ENCODE measurements around the gene C1QTNF9.

DNA sequence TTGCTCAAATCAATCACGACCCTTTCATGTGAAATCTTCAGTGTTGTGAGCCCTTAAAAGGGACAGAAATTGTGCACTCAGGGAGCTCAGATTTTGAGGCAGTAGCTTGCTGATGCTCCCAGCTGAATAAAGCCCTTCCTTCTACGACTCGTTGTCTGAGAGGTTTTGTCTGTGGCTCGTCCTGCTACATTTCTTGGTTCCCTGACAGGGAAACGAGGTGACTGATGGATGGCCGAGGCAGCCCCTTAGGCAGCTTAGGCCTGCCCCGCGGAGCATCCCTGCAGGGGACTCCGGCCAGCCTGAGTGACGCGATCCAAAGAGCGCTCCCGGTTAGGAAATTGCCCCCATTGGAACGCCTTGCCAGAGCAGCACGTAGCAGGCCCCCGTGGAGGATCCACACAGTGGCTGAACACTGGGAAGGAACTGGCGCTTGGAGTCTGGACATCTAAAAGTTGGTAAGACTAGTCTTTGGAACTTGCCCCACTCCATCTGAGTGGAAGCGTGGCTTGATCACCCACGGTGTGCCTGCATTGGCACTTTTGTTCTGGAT is 296.9 kb upstream of the SGCG start:
- PRO-cap, result no peak

GRCh38 chr13:23159518-23160667 is 20.9 kb upstream of the SGCG start:
- PRO-cap, result no peak

DNA sequence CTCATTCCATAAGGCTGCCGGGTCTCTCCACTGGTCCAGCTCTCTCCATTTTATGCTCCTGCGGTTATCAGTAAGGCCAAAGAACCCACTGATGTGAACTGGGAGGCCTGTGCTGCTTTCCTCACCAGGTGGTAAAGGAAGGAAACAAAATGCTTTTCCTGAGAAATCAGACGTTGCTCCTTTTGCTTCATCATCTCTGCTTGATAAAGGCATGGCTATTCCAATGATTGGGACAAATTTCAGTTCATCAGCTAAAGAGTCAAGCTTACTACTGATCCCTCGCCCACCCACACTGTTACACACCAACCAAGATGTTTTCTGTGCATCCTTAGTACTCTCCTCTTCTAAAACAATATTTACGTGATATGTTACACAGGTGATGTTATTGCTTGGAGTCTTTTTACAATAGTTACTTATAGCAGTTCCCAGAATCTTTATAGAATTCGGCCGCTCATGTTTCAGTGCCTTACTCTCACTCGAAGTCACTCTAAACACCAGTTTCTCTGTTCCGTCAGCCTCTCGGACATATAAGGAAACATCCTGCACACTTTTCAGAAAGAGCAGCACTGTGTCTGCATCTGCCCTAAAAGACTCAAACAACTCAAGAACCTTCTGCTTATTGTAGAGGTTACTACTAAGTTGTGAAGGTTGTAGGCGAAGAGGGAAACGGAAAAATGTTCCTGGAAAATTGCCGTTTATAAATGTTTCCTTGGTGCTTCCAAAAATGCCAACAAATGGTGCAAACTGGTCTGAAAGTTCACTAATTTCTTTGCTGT is 78.2 kb downstream of the SACS start:
- PRO-cap, result no peak

- PRO-cap, result no peak
Observed at GRCh38 chr13:23466132-23467018, 32.9 kb upstream of the SACS start.

DNA sequence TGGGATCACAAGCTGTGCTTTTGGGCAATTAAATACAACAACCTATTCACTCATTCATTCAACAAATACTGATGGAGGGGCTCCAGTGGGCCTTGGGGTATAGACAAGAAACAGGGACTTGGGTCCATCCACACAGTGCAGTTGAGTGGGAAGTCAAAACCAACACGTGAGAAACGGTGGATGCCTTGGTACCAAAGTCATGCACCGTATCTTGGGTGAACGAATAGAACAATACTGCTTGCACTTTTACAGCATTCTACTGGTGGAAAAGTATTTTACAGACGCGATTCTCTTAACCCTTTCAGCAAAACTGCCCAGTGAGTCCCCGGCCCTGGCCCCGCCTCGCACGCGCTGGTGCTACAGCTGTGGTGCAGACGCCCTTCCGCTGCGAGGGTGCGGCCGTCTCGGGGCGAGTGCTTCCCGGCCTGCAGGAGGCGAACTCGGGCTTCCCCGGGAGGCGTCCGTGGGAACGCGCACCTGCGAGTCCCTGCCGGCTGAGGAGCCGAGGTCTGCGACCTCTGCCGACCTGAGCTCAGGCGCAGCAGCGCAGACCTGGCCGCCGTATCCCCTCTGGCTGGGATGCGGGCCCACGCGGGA is 8.3 kb downstream of the TNFRSF19 start:
- PRO-cap, result no peak

DNA sequence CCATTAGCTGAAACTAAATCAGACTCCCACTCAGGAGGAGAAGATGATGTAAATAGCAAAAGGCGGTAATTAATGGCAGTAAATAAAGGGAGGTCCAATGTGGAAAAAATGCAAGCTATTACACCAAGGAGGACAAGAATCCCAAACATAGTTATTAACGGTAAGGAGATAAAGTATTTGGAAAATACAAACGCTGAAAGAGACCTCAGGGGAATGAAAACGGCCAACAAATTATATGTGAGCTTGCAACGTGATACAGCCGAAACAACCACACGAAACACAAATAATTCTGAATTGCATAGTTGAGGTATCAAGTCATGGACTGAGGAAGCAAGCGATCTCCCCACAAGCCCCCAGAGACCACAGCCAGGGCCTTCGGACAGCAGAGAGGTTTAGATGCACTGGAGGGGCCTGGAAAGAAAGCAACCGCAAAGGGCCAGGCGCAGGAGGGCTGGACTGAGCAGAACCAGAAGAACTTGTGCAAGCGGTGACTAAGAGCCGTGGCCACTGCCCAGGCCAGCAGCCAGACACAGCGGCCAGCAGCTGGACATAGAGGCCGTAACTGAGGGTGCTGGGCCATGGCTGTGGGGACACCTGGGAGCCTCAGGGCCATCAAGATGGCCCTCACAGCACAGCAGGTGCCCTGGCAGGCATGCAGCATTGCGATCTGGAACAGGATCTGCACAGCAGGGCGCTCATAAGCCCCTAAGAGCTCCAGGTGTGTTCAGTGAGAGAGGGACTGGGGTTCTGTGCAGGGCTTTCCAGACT is 131.4 kb downstream of the TNFRSF19 start:
- PRO-cap, result no peak

DNA sequence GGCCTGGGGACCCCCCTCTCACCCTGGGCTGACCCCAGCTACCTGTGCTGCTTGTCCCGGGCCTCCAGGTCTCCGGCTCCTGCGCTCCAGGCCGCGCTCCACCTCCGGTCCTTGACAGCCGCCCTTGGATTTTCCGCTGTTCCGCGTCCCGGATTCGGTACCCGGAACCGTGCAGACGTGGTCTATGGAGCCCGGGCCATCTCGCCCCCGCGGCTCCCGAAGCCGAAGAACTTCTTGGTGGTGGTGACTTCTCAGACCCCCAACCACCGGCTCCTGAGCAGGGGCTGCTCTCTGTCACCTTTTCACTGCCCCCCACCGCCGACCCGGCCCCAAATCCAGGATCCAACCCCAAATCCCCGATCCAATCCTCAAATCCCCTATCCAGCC is 56.5 kb upstream of the MIPEP start:
- PRO-cap, result no peak

DNA sequence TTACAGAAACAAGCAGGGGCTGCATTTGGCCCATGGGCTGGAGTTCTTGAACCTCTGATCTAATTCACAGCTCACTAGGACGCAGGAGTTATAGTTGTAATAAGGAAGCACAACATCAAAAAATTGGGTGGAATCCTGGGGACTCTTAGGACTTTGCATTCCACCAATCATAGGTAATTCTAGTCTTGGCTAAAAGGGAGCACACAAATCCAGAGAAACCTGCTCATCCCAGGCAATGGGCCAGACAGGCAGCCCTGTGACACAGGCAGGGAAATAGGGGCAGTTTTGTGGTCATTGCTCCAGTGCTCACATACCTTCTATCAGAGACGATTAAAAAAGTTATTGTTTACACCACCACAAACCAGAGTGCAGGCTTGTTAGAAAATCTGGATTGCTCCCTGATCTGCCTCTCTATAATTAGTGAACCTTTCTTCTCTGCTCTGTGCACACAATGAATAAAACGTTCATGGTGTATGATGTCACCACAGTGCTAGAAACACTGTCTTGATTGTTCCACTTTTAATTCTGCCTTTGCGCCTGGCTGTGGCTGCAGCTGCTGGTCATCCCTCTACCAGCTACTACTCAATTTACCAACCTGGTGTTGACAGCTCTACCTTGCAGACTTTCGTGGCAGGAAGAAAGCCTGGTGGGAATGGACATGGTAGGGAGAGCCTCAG is 121.7 kb upstream of the SPATA13 start:
- PRO-cap, result no peak

- PRO-cap, result no peak
Observed at GRCh38 chr13:24052602-24053036, 107.9 kb upstream of the SPATA13 start.

- PRO-cap, result no peak
Observed at GRCh38 chr13:24159744-24160421, 637 bp upstream of the SPATA13 start.

- PRO-cap, result no peak
Observed at GRCh38 chr13:24201897-24202644, 41.6 kb downstream of the SPATA13 start.

DNA sequence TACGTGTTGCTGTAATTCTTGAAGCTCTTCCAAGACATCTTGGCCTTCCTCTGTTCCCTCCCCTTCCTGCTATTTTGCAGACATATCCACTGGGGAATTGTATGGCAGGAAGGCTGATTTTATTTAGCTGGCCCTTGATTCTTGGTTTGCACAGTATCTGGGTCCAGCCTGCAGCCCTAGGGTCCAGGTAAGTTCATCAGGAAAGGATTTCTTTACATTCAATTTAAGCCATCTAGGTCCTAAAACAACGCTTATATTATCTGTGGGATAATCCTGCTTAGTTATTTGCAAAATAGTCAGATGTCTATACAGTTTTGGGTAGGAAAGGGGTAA is at the start of gene C1QTNF9:
Gene C1QTNF9 (plus strand): TSS at position 151 of the 333 bp plus-strand sequence.
- PRO-cap, result no peak

DNA sequence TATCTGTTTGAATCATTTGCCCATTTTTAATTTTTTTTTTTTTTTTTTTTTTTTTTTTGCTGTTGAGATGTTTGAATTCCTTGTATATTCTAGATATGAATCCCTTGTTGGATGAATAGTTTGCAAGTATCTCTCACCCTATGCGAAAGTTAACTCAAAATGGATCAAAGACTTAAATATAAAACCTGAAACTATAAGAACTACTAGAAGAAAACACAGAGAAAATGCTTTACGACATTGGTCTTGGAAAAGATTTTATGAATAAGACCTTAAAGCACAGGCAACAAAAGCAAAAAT is 23.6 kb downstream of the C1QTNF9 start:
- PRO-cap, result no peak

DNA sequence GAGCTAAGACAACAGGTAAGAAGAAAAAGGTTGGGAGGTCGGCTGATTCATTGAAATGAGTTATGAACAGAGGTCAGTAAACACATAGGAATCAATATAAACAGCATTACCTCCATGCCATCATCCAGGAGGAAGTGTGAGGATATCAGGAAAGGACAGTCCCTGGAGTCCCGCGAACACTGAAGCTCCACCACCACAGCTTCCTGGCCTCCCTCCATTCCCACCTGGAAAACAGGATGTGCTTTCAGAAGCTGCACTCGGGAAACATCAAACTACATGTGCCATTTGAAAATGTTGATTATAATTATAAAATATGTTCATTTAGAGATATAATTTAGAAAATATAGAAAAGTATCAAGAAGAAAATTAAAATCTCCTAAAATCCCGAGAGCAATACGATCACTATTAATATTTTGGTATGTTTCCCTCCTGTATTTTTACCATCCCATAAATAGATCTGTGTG is 14.5 kb downstream of the PARP4 start:
- PRO-cap, result no peak

DNA sequence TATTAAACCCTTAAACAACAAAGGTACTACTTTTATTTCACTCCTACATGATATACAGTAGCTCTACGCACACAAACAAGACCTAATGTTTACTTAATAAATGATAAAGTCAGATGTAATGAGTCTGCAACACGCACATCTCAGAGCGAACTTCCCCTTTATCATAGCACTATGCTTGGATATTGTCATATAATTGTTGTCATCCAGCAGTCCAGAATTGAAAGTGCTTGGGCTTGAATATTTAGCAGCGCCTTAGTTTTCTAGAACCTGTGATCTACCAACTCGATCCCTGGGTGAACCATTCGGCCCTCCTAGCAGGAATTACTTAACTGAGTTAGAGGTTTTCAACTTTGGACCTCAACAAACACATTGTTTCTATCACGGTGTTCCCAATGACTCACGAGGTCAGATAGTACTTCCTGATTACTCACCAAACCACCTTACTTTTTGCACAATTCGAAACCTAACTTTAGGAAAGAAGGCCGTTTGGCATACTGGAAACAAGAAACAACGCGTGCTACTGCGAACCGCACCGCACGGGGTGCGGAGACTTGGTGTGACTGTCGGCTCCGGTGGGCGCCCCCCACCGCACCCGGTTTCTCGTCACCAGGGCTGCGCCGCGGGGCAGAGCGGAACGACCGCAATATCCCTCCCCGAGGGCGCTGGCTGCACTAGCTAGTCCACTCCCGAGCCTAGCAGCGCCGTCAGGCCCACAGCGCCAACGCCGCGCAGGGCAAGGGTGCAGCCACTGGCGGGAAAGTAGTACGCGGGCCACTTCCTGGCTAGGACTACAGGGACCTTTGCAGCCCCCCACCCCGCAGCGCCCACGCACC is 488 bp downstream of the PARP4 start:
- PRO-cap, result no peak

DNA sequence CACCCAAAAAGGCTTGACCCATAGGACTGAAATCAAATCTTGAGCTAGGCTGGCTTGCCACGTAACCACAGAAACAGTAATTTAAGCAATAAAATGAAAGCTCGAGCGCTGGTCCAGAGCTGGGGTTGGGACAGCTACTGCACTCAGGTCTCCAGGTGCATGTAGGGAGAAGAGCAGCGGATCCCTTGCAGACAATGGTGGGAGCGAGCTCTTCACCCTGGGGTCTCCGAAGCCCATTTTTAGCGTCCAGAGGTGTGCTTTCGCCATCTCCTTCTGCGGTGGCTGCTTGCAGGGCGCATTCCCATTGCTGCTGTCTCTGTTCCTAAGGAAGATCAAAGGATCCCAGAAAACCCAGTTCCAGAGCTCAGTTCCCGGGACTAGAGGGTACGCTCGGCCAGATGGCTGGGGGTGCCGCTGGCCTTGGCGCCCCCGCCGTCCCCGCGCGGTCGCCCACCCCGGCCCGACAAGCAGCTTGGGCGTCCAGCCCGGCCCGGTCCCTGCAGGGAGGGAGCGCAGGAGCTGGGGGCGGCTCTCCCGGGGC is 96.5 kb downstream of the ATP8A2 start:
- PRO-cap, result no peak

- PRO-cap, result bidirectional peak, plus-strand start at chr13:25888562, minus-strand start at chr13:25888342
Observed at GRCh38 chr13:25888049-25888756, 163.6 kb downstream of the SHISA2 start.

DNA sequence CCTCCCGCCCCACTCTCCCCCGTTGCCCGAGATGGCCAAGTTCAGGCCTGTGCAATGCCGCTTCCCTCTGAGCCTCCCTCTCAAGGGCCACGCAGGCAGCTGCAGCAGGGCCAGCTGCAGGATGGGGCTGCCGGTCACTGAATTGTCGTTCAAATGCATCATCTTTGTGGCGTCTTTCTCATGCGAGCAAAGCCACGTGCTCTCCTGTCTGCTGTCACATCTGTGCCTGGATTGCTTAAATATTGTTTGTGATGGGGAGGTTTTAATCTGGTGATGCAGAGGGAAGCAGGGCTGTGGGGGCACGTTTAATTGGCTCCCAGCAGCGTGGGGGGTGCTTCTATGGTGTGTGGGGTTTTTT is 26.6 kb downstream of the SHISA2 start:
- PRO-cap, result no peak

DNA sequence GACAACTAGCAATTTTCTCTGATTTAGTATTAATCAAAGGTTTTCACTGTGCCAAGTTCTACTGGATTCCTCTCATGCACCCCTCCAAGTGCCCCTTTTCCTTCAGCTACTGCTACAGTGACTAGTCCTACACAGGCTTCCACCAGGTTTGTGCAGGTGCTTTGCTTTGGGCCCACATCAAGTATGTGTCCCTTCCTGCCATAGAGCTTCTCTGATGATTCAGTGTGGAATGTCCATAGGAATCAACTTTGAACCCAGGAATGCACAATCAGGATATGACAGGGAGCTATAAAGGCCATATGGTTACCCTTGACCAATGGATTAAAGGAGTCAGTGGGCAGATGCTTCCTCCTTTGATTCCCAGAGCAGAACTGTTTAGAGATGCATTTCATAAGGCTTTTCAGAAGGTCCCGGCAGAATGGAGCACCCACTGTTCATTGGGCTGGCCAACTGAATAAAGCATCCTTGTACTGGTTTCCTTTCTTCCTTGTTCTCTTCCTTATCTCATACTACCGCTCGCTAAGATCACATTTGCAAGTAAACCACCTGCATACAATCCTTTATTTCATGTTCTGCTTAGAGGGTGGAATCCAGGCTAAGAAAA is 145.2 kb upstream of the WASF3 start:
- PRO-cap, result no peak

DNA sequence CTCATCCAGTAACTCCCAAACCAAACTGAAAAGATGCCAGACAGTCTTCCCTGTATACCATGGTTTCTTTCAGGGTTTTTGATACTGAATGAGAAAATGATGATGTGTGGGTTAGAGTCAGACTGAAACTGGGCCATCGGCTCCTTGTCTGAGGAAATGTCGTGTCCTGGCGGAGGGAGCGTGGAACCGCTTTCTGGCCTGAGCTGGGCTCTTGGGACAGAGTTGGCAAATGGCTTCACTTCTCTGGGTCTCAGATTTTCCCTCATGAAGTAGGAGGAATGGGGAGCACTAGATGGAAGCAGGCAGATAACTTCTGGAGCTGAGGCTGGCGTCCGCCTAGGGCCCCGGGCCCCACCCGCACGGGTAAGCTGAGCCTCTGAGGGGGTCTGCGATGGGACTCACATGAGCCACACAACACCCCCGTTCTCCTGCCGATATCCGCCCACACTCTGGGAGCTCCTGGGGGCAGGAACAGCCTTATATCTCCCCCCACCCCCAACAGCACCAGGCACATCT is 133.3 kb upstream of the WASF3 start:
- PRO-cap, result no peak

All from pulmonary lymph node (tissue), 1 donor.